GM23248 (cell line): ENCODE results near the genes USP48 and LDLRAD2.

- RAMPAGE, long total RNA = no peak
Measured at GRCh38 chr1:20211508-20212062, 25.3 kb upstream of the PLA2G2C start.

GRCh38 chr1:20479679-20480084 lies 6.3 kb downstream of the CAMK2N1 start:
- RAMPAGE, long total RNA = no peak

DNA sequence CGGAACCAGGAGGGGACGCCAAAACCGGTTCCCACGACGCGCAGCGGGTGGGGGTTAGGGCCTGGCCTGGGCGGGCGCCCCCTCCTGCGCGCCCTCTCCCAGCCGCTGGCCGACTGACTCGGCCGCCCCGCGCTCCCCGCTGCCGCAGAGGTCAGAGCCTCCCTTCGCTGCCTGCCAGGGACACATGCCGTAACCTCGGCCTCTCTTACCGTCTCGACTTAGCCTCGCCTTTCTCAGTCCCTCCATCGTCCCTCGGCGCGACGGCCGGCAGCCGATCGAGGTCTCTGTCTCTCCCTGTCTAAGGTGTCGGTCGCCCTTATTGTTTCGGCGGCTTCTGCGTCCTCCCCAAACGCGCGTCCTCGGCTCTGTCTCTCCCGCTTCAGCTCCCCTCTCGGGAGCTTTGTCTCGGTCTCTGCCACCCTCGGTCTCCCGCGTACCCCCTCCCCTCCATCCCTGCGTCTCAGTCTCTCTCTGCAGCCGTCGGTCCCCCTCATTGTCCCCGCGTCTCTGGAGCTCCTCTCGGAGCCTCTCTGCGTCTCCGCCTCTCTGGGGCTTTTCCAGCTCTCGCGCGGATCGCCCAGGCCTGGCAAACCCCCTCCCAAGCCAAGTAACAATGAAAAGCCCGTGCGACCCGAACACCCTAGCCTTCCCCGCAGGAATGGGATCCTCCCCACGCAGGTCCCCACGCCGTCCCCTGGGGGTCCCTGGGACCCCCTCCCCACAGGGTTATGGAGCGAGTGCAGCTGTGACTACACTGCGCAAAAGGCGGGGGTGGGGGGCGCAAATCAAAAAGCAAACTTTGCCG lies 1.6 kb downstream of the CAMK2N1 start:
- RAMPAGE, long total RNA = no peak

- RAMPAGE, long total RNA = no peak
Measured at GRCh38 chr1:20500762-20501320, 7.1 kb downstream of the MUL1 start.

DNA sequence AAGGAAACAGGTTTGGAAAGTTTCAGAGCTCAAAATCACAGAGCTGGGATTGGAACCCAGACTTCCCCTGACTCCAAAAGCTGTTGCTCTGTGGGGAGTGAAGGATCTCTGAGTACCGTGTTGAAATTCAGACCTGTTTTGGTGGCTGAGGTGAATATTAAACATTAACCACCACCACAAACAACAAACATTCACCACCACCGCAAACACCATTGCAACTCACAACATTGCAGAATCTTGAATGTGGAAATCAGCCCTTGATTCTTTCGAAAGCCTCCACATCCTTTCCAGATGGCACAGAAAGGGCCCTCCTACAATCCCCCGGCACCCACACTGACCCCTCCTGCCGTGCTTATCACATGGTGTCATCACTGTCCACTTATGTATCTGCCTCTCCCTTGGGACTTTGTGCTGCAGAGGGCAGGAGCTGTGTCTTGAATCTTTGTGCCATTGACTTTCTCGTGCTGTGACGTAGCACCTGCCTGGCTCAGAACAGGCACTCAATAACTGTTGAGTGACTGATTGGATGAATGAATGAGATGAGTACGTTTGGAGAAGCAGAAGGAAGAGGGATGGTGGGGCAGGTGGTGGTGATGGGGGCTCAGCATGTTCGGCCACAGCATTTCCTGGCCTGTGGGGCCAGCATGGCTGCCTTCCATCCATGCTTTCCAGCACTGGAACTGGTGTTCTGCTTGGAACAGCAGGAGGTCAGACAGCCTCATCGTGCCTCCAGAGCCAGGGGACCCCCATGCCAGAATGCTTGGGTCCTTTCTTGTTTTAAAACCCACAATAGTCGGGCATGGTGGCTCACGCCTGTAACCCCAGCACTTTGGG lies 1.6 kb downstream of the CDA start:
- RAMPAGE, long total RNA = no peak

DNA sequence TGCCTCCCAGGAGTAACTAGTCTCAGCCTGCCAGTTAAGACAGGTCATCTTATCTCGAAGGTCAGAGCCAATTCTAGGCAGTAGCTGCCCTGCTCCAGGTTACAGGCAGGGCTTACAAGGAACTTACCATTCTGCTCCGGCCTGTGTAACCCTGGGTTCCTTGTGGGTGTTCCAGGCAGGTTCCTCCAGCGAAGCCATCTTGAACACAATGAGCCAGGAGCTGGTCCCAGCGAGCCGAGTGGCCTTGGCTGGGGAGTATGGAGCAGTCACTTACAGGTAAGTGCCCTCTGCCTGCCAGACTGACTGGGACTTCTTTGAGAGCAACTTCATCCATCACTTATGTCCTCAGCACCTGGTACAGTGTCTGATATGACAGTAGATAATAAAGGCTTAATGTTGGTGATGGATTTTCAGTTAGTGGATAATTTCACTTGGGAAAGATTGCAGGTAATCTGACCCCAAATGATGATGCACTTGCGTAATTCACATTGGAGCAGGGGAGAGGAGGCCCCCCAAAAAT lies 6.5 kb downstream of the PINK1 start:
- RAMPAGE, long total RNA = no peak

- RAMPAGE, long total RNA = no peak
Measured at GRCh38 chr1:20660333-20661137, 634 bp downstream of the DDOST start.

- RAMPAGE, long total RNA = no peak
Measured at GRCh38 chr1:20666096-20666785, 5.1 kb upstream of the DDOST start.

- RAMPAGE, long total RNA = no peak
Measured at GRCh38 chr1:20780221-20780722, 6.8 kb downstream of the HP1BP3 start.

DNA sequence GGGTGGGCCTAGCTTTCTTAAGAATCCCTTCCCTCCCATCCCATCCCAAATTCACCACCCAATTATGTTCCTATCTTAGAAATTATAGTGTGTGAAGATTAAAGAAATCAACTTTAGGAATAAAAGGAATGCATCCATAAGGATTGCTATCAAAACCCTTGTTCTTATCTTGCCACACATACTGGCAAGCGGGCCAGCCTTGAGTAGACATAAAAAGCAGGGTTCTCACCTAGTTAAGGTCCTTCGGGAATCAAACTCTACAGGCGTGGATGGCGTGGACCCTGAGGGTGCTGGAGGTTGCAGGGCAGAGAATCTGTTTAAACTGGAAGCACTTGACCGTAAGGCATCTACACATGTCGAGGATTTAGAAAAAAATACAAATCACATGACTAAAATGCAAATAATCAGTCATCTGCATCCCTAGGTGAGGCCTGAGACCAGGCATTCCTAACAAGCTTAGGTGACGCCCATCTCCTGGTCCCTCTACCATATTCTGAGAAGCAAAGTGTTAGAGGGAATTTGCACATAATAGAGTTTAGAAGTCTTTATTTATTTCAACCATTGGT lies 66.3 kb upstream of the HP1BP3 start:
- RAMPAGE, long total RNA = no peak

- RAMPAGE, long total RNA = no peak
Measured at GRCh38 chr1:21175650-21176467, 838 bp downstream of the EIF4G3 start.

GRCh38 chr1:21220636-21221188 lies 44.0 kb upstream of the EIF4G3 start:
- RAMPAGE, long total RNA = no peak

DNA sequence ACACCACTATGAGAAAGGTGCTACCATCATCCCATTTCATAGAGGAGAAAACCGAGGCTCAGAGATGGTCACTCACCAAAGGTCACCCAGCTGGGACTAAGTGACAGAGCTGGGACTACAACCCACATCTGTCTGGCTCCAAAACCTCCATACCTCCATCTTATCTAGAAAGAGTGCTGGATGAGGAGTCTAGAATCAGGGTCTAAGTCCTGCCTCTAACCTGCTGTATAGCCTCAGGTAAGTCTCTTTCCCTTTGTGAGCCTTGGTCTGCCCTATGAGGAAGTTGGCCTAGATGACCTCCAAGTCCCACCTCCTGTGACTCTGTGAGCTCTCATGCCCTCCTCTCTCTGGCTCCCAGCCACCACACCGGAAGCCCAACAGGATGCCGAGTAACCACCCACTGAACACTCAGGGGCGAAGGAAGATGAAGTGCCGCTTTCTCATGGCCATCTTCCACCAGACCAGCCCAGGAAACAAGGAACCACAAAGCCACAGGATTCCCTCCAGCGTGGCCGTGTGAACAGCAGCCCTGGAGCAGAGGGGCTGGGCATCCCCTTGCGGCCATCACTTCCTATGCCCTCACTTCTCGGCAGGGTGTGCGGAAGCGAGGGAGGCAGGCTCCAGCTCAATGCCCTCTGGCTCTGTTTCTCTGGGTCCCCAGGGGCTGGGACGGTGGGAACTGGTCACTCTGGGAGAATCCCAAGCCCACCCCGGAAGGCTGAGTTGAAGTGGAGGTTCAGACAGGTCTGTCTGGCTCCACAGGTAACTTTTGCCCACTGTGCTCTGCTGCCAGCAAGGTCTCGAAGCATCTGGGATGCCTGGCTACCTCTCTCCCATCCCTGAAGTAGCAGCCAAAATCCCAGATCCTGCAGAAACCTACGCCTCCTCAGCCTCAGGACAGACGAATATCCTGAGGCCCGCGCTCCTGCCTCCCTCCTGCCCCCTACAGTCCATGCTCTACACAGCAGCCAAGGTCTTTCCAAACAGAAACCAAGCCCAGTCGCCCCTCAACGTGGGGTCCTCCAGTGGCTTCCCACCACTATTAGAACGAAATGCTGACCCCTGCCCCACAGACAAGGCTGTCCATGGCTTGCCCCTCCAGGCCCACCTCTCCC lies 44.0 kb upstream of the ECE1 start:
- RAMPAGE, long total RNA = no peak

- RAMPAGE, long total RNA = no peak
Measured at GRCh38 chr1:21341243-21341899, 51.1 kb upstream of the ECE1 start.

DNA sequence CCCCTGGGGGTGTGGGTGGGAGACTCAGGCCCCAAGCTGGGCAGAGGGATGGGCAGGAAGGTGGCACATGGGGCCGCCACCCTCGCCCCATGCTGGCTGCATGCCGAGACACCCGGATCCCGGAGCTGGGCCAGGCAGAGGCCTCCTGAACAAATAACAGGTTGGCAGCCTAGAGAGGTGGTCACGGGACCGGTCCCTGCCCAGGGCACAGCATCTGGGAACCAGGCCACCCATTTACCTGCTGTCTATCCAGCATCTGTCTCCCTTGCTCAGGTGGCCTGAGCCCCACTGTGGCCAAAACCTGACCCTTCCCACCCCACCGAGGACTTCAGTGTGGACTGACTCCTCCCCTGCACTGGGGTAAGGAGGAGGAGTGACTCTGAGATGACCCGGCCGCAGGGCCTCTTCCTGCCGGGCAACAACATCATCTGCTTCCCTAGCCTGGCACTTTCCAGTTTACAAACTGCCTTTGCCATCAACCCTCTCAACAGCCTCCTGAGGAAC lies 34.6 kb downstream of the RAP1GAP start:
- RAMPAGE, long total RNA = no peak

DNA sequence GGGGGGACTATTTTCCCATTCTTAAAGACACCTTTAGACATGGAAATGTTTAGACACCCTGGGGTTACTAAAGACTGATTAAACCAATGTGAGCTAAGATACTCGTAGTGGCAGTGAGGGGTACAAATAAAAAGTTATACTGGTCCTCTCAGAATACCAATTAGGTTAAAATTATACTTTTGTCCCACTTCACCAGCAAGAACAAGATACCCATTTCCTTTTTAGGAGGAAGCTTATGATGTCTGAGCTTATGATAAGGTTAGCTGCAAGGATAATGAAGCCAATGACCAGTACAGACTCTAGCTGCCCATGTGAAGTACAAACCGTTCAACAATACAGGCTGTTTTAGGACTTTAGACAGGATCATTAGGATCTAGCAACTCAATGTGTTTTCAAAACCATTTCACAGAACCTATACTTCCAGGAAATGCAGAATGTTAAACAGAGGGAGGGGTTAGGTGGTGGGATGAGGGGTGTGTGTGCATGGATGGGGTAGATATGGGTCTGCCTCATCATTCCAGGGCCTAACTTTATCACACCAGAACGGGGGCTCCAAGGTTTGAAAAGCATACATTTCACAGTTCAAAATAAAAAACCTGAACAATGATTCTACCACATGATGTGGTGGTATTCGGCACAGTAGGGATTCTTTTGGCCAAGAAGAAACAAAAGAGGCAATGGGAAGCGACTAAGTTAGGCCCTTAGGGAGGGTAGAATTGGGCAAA lies 18.5 kb upstream of the RAP1GAP start:
- RAMPAGE, long total RNA = no peak

DNA sequence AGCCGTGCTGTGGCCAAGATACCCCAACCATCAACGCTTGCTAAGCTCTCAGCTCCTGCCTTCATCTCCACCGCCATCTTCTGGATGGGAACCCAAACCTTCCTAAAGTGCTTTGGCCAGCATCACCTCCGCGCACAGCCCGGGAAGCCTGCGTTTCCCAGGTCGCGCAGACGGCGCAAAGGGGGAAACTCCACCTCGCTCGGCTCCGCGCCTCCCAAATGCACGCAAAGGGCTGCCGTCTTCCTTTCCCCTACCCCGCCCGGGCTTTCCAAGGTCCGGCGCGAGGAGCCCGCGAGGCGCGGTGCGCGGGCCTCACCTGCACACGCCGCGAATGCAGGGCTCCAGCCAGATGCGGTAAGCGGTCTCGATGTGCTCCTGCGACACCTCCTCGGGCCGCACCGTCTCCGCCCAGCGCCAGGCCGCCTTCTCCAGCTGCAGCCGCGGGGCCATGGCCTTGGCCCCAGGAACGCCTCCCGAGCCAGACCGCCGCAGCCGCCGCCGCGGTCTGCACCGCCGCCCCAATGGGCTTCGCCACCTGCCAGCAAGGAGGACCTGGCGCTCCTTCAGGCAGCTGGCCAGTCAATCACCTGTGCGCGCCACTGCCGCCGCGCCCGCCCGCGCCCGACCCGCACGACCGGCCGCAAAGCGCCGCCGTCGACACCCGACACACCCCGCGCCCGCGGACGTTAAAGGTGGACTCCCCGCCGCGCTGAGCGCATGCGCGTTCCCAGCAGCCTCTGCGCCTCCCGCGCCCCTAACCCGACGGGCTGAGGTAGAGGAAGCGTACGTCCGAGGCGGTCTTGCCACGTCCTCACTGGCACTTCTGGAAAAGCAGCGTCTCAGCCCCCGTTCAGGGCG lies at the start of gene USP48:
USP48 (minus strand) TSS at position 642 of the 858 bp plus-strand sequence.
- RAMPAGE, long total RNA = no peak

DNA sequence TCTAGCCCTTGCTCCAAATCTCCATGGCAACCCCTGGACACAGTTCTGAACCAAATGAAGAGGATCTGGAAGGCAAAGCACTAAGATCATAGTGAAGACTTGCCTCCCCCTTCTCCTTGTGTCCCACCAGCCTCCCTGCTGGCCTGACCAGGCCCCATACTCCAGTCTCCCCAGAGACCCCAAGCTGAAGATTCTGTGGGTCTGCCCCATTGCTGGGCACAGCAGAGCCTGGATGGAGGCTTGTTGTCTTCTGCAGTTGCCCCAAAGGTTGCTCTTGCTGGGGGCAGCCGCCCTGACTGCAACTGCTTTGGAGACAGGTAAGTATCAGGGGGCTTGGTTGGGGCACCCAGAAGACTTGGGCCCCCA lies at the start of gene LDLRAD2:
LDLRAD2 (plus strand) TSS at position 46 of the 366 bp plus-strand sequence.
- RAMPAGE, long total RNA = no peak

DNA sequence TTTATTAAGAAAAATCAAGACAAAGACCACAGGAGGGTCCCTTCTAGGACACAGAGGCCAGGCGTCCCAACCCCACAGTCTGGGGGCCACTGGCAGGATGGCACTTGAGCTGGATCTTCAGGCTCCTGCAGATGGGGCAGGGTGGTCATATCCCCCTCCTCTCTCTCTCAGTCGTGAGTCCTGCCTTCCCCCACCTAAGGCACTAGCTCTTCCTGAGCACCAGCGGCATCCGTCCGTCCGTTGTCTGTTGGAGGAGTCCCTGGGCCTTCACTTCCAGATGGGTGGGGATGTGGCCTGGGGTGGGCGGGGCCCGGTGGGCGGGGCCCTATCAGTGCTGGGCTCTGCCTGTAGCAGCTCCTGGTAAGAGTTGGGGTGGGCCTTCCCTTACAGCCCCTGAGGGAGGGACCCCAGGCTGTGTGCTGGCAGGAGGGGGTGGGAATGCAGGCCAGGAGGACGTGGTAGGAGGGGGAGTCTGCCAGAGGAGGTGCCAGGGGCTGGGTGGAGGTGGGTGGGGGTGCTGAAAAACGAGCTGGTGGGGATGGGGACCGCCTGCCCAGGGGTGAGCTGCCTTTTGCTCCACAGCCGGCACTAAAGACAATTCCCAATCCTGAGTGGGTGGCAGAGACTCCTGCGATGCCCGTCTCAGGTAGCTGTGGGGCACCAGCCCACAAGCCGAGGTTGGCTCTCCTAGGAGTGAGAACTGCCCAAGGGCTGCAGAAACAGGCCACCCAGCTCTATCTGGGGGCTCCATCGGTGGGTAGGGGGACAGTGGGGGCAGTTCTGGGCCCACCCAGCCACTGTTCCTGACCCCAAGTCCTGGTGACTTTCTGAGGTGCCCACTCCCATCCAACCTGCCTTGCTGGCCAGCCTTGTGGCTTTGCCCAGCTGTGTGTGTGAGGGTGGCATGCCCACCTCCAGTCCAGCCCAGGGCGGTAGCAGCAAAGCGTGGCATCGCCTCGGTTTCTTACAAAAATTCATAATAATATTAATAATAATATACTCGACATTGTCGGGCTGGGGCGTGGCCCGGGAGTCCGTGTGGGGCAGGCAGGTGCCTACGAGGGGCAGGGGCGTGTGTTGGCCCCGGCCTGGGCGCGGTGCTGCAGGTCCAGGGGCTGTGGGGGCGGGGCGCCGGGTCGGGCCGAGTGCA lies 10.6 kb downstream of the LDLRAD2 start:
- RAMPAGE, long total RNA = no peak

- RAMPAGE, long total RNA = no peak
Measured at GRCh38 chr1:21900723-21901171, 36.4 kb downstream of the HSPG2 start.